HTERT-HM (cell line): ENCODE data around the genes GIMAP8, ABCB8 and CHPF2.

DNA sequence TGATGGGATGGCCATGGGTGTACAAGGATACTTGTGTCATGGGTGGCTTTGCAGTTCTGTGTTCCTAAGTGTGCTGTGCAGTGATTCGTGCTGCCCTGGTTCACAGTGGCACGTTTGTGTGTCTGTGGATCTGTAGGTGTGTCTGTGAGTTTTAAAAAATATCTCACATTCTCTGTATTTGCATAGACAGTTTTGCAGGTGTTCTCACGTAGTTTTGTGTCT lies 3.7 kb downstream of the ZNF775 start:
- RRBS, result no CpG with 5 or more reads among the region's 3 CpGs

DNA sequence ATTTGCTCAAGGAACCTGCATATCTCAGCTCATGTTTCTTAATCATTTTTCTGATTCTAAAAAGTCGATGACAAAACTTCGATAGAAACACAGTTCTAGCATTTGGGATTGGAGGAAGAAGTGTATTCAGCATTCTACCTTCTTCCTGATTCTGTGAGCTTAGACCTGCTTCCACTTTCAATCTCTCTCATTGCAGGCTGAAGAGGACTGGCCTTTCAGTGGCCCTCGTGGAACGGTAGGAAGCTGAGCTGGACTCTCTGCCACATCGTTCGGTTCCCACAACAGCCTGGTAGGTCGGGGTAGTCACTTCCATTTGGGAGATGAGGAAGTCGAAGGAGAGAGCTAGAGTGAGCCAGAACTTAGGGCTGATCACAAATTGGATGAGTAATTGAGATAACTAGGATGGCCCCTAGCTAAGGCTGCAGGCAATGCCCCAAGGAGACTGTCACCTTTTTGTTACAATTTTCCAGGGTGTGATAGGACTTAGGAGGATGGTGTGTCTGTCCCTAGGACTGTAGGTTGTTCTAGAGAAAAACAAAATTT lies 16.8 kb upstream of the GIMAP8 start:
- RRBS, result no CpG with 5 or more reads among the region's 8 CpGs

DNA sequence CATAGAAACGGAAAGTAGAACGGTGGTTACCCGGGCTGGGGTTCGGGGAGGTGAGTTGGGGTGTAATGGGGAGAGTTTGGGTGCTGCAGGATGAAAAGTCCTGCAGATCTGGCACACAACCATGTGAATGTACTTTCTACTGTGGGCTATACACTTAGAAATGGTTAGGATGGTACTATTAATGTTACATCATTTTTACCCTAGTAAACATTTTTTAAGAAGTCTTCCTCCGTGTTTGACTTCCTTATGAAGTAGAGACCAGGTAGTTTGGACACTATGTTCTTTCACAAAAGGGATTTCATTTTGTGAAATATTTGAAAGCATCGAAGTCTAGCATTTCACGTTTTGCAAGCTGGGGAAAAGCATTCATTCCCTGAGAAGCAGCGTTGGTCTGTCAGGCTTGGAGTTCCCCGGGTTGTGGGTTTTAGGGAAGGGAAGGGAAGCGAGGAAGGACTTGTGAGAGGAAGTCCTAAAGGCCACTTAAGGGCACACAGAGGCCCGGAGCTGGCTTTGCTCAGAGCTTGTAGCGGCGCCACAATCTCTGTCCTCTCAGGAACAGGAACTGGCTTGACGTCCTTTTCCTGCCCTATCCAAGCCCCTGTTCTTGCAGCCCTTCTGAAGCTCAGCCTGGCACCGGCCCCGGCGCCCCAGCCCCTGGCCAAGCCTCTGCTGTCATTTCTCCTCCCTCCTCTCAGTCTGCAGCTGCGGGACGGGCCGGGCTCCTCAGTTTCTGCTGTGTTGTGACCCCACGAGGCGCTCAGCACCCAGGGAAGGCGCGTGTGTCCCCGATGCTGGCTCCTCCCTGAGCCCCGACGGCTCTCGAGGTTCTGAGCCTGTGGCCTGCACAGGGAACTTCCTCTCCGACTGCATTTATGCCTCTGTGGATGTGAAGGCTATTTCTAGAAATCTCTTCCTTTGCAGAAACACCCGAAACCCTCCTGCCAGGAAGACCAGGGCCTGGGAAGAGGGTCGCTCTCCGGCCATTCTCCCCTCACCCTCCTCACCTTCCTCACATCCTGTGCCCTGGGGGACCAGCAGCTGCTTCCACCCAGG lies at the start of gene GIMAP8:
Gene GIMAP8, plus strand, starts transcription at position 507 of the 1,053 bp plus-strand sequence.
- RRBS, result 24% methylated on average over 9 of the region's 32 CpGs

DNA sequence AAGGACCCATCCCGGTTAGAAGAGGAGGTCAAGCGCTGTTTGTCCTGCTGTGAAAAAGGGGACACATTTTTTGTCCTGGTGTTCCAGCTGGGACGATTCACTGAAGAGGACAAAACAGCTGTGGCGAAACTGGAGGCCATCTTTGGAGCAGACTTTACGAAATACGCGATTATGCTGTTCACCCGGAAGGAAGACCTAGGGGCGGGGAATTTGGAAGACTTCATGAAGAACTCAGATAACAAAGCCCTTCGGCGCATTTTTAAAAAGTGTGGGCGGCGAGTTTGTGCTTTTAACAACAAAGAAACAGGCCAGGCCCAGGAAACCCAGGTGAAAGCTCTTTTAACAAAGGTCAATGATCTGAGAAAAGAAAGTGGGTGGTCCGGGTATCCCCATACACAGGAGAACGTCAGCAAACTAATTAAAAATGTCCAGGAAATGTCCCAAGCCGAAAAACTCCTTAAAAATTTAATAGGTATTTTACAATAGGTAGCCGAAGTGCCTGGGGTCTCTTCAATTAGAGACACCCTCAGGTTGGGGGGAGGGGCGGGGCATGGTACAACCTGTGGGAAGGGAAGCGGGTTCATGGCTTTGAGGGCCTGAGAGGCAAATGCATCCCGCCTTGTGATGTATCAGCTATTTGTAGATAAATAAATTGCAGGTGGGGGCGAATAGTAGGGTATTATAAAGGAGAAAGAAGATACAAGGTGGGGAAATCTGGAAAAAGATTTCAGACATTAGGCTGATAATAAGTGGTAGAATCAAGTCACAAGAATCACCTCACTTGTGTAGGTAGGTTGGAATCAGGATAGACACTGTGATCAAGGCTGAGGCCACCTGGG lies 27.1 kb downstream of the GIMAP8 start:
- RRBS, result 13% methylated on average over 1 of the region's 21 CpGs

DNA sequence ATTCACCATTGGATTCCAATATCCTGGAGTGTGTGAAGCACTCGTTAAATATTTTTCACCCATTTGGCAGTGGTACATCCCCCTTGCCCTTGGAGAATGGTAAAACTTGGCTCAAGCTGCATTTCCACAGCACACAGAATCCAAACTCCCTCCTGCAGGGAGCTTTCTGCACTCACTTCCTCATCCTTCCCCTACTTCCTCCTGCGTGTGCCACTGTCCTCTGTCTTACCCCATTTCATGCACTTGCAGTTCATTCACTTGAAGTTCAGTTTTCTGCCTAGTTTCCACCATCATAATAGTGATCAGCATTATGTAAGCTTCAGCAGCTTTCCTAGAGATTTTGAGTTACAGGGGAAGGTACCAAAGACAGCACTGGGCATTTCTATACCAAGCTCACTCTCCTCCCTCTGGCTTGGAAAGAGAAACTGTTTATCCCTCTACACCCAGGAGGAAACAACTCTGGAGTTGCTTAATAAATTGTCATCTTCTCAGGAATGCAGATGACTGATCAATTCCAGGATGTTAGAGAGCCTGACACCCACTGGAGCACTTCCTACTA lies 19.3 kb downstream of the GIMAP4 start:
- RRBS, result no CpG with 5 or more reads among the region's 2 CpGs

DNA sequence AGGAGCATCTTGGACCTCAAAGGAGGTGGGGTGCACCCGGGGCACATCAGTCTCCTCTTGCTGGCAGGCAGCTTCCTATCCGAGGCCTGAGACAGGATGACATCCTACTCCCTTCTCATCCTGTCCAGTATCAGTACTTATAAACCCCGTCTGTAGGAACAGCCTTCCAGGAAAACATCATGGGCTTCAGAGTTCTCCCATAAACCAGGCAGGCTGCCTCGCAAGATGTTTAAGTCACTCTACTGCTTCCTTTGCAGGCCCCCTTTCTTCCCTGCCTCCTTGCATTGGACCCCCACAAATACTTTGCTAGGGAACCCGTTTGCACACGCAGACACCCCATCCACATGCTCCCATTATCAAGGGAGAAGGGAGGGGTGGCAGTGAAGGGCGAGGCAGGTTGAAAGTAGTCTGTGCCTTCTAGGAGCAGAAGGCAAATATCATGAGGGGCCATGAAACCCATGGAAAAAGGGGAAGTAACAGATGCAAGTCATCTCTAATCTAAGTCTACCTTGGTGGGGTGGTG lies 5.7 kb downstream of the GIMAP6 start:
- RRBS, result no CpG with 5 or more reads among the region's 7 CpGs

GRCh38 chr7:150793684-150794330 lies 6.4 kb downstream of the TMEM176B start:
- RRBS, result no CpG with 5 or more reads among the region's 5 CpGs

GRCh38 chr7:150803045-150803922 lies 2.7 kb downstream of the TMEM176A start:
- RRBS, result no CpG with 5 or more reads among the region's 10 CpGs

- RRBS, result no CpG with 5 or more reads among the region's 18 CpGs
Observed at GRCh38 chr7:150945802-150946390, 32.2 kb downstream of the KCNH2 start.

DNA sequence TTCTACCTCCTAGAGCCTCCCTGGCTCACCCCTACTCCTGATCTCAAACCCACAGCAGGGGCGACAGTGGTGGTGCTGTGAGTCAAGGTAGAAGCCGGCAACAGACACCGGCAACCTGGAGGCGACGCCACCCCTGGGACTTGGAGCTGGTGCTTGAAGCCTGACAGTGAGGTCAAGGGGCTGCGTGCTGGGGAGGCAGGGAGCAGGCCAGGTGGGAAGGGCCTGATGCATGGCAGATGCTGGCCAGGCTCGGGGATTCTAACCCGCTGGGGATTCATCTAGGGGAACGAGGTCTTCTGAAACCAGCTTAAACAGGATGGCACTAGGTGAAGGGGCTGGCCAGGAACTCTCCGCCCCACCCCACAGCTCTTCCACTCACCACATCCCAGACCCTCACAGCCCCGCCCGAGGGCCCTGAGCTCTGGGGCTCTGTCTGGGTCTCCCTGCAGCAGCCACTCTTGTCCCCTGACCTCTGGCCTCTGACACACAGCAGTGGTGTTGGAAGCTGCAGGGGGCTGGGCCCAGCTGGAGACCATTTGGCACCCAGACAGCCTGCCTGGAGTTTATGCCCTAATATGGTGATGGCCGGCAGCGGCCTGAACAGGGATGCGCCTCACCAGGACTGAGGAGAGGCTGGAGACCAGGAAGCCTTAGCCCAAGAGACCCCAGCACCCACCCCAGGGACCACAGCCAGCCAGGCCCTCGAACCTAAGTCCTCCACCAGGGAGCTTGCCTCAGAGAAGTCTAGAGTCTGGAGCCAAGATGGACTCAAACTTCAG lies 16.3 kb downstream of the KCNH2 start:
- RRBS, result no CpG with 5 or more reads among the region's 16 CpGs

DNA sequence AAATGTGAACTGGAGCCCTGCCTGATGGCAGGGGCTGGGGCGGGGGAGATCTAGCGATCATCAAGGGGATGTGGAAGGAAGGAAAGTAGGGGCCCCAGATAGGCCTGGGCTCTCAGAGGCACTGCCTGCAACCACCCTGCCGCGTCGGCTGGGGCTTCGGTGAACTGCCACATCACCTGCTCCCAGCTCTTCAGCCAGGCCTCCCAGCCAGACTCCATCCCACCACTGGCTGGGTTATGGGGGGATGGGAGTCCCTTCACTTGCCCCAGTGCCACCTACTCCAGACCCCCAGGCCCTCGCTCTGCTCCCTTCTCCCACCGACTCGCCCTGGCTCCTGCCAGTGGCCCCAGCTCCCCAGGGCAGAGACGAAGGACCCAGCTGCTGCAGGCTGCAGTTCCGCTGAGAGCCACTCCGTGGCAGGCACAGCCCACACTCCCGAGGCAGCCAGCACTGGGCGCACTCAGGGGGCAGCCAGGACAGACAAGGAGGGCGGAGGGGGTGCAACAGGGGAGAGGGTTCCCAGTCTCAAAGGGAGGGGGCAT lies 15.3 kb downstream of the KCNH2 start:
- RRBS, result no CpG with 5 or more reads among the region's 15 CpGs

GRCh38 chr7:151028369-151029067 lies at the start of gene ABCB8:
TSS of gene ABCB8 (plus strand) at chr7:151028450.
- RRBS, result 2% methylated on average over 5 of the region's 45 CpGs

DNA sequence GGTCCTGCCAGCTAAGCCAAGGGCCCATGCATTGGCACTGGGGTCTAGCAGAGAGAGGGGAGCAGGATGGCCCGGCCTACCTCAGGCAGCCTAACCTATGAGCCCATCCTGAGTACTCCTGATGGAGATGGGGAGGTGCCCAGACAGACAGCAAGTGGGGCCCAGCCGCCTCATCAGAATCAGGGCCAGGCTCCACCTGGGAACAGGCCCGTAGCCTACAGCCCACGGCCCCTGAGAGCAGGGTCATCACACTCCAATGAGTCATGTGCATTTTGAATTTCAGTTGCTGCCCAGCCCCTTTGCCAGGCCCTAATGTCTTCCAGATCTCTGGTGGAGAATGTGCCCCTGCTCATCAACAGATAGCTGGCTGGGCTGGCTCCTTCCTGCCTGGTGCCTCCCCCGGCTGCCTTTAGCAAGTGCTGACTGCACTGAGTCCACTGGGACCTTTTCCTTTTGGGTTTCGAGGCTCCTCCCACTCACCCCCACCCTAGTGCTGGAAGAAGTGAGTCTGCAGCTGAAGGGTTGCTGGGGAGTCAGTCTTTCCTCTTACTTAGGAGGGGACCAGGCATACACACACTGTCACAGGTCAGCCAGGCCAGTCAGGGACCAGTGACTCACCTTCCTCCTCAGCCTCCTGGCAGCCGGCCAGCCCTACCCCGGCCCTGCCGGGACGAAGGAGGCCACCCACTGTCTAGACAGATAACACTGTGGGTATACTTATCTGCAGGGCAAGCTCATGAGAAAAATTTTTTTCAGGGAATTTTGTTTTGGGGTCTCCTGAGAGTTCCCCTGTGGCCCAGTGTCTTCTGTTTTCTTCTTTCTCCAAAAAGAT lies 9.2 kb upstream of the ASIC3 start:
- RRBS, result no CpG with 5 or more reads among the region's 10 CpGs

DNA sequence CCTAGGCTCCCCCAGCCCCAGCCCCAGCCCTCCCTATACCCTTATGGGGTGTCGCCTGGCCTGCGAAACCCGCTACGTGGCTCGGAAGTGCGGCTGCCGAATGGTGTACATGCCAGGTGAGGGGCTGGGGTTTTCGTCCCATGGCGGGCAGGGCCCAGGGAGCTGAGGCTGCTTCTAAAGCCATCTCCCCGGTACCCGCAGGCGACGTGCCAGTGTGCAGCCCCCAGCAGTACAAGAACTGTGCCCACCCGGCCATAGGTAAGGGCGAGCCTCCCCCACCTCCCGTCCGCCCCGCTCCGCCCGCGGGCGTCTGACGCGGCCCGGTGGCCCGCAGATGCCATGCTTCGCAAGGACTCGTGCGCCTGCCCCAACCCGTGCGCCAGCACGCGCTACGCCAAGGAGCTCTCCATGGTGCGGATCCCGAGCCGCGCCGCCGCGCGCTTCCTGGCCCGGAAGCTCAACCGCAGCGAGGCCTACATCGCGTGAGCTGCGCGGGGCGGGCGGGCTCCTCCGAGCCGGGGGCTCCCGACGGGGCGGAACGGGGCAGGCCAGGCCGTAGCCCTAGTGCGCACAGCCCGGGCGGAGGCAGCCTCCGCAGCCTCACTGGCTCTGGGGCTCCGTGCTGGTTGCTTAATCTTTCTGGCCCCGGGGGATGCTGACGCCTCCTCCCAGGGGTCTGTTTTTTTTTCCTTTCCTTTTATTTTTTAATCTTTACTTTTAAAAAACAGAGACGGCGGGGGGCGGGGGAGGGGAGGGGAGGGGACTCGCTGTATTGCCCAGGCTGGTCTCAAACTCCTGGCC lies 2.7 kb downstream of the ASIC3 start:
- RRBS, result 13% methylated on average over 38 of the region's 69 CpGs

DNA sequence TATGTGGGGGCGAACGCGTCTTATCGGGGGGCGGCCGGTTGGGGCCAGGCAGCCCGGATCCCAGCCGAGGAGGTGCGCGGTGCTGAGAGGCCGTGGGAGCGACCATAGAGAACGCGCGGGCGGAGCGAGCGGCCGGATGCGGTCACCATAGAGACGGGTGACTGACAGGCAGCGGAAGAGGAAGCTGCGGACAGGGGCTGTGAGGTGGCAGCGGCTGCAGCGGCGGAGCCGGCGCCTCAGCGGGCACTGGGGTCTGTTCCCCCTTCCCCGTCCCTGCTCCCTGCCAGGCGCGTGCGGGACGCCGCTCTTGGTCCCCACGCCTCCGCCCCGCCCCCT lies at the start of gene CHPF2:
Gene CHPF2, plus strand, starts transcription at position 177 of the 336 bp plus-strand sequence.
- RRBS, result under 1% methylated on average over 23 of the region's 38 CpGs

DNA sequence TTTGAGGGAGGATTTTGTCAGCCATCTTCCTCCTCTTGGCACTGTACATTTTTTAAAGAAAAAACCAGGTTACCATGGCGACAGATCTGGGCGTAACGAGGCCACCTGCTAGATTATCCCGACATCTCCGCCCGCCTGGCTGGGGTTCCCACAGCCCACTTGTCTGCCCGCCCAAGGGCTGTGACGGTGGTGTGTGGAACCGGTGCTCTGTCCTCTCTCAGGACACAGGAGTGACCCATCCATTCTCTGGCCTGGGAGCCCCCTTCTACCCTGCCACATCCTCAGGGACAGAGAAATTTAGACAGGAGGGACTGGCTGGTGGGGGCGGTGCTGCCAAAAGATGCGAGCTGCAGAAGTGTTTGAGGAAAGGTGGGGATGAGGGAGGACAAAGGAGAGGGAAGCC lies 4.8 kb downstream of the SMARCD3 start:
- RRBS, result no CpG with 5 or more reads among the region's 11 CpGs

DNA sequence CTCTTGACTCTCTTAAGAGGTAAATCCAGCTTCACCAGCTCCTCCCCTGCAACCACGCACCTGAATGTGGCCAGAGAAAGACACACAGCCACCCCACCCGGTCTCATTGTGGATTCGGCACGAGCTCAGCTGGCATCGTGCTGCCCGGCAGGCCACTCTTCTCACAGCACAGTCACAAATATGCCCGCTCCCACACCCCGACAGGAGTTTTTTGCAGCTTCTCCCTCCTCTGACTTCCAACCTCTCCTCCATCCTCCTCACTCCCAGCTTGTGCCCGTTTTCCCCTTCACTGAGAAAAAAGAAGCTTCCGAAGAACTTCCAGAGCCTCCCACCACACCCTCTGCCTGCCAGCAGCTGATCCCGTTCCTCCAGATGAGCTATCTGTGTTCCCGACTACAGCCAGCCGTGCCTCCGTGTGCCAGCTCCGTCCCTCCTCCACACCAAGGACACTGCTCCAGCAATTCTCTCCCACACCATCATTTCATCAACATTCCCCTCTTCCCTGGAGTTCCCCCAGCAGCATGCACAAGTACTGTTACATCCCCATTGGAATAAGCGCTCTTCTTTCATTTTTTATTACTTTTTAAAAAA lies 8.1 kb upstream of the SMARCD3 start:
- RRBS, result 6% methylated on average over 5 of the region's 16 CpGs

- RRBS, result no CpG with 5 or more reads among the region's 8 CpGs
Observed at GRCh38 chr7:151339969-151340575, 1.5 kb upstream of the NUB1 start.

GRCh38 chr7:151352544-151353061 lies 11.0 kb downstream of the NUB1 start:
- RRBS, result no CpG with 5 or more reads among the region's 3 CpGs

DNA sequence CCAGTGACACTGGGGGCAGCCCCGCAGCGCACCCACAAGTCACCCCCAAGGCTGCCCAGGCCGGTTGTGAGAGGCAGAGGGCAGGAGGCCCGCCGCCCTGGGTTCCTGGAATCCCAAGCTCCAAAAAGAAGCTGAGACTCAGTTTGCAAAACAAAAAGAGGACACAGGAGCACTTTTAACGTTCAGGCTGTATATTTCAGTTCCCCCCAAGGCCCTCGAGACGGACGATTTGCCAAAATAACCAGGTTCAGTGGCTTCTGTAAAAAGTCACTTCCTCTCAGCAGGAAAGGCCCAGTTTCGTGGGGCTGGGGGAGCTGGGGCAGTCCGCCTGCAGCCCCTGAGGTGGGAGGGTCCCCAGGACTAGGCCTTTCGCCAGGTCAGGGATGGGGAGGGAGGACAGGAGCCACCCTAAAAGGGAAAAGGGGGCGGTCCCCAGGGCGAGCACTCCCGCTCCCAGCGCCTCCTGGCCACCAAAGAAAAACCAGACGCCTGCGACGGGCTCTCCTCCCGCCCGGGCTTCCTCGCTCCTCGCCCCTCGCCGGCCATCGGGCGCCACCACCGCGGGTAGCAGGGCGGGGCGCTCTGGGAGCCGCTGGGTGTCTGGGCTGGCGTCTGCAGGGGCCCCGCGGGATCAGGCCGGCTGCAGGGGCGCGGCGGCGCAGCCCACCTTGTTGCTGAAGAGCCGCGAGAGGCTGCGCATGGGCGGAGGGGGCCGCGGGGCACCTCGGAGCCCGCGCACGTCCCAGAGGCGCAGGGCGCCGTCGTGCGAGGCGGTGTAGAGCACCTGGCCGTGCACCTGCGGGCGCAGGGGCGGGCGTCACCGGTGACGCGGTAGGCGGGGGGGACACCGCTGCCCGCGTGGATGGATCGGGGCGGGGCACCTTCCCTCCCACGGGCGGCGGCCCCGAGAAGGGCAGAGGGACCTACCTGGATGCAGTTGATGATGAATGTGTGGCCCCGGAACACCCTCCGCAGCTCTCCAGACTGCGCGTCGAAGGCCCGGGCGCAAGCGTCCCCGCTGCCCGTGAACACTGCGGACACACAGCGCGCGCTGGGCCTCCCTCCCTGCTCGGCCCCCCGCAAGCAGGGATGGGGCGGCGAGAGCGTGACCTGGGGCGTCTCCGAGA lies 28.5 kb downstream of the WDR86 start:
- RRBS, result 19% methylated on average over 18 of the region's 95 CpGs